Airway epithelial cell (primary cell): ENCODE results near the gene ID1.

GRCh38 chr20:23634947-23635611 lies 2.7 kb downstream of the CST3 start:
- RAMPAGE, long total RNA, result no peak

- RAMPAGE, long total RNA, result no peak
Observed at GRCh38 chr20:24462794-24463147, 6.7 kb upstream of the SYNDIG1 start.

DNA sequence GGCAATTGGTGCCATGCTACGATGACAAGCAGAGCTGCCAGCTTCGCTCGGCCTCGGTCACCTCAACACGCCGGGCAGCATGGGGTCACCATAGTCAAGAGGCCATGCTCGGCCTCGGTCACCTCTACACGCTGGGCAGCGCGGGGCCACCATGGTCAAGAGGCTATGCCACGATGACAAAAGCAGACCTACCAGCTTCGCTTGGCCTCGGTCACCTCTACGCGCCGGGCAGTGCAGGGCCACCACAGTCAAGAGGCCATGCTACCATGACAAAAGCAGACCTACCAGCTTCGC lies 12.2 kb downstream of the APMAP start:
- RAMPAGE, long total RNA, result no peak

GRCh38 chr20:24991814-24992547 lies 570 bp downstream of the APMAP start:
- RAMPAGE, long total RNA, result no peak

DNA sequence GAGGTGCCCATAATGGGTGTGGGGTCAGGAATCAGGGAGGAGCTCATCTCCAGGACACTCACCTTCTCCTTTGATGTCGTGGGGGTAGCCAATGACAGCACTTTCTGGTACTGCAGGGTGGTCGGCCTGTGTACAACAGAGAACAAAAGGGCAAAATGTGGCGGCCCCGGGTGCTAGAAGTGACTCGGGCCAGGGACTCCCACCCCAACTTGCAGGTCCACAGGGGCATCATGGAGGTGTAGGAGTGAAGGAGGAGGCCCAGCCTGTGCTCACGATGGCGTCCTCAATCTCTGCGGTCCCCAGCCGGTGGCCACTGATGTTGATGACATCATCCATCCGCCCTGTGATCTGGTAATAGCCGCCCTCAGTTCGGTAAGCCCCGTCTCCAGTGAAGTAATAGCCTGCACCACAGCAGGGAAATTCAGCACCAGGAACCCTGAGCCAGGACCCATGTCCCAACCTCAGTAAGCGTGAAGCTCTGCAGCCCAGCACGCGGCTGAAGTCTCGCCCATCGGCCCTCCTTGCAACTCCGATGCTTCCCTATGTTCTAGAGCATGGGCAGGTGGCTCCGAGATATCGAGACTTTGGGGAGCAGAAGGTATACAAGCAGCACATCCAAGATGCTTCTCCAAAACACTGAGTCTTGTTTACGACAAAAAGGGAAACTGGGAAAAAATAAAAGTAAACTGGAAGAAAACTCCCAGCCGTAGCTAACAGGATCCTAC lies 20.1 kb upstream of the APMAP start:
- RAMPAGE, long total RNA, result no peak

- RAMPAGE, long total RNA, result no peak
Observed at GRCh38 chr20:25233042-25233436, 14.8 kb upstream of the PYGB start.

- RAMPAGE, long total RNA, result no peak
Observed at GRCh38 chr20:25238395-25238754, 9.5 kb upstream of the PYGB start.

GRCh38 chr20:25281612-25282259 lies 33.9 kb downstream of the PYGB start:
- RAMPAGE, long total RNA, result no peak

DNA sequence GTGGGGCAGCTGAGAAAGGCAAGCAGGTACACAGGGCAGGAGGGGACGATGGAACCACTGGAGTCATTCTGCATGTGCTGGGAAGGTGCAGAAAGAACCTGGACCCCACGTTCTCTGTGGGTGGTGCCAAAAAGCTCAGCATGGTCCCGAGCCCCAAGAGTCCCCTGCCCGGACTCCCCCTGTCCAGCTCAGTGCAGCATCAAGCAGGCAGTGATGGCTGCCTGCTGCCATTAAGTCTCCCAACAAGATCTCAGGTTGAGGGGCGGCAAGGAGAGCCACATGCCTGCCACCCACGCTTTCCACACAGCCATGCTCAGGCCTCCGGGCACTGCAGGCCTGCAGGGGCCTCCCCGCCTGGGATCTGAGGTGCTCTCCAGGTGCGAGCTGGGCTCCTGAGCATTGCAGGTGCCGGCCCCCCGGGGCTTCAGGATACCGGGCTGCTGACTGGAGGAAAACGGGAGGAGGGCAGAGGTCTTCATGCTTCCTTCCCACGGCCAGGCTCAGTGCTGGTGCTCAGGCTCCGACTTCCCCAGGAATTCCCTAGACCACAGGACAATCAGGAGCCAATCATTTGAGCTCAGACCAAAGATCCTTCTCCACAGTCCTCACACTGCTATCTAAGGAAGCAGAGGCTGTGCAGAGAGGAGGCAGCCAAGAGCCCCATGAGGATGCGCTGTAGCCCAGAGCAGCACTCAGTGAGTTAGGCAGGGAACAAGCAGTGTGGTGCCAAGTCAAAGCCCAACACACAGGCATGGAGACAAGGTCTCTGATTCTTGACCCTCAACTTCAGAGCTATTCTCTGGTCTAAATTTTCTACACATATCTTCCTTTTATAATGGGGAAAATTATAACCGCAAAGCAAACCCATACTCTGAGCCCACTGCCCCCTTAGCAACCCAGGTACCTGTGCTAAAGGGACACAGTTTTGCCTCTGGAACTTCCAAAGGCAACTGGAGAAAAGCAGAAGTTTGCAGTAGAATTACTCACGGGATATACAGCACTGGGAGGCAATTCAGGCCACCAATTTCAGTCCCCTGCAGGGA lies 52.8 kb downstream of the PYGB start:
- RAMPAGE, long total RNA, result no peak

- RAMPAGE, long total RNA, result no peak
Observed at GRCh38 chr20:25360873-25361418, 29.7 kb downstream of the ABHD12 start.

- RAMPAGE, long total RNA, result no peak
Observed at GRCh38 chr20:25458266-25458808, 50.9 kb downstream of the GINS1 start.

DNA sequence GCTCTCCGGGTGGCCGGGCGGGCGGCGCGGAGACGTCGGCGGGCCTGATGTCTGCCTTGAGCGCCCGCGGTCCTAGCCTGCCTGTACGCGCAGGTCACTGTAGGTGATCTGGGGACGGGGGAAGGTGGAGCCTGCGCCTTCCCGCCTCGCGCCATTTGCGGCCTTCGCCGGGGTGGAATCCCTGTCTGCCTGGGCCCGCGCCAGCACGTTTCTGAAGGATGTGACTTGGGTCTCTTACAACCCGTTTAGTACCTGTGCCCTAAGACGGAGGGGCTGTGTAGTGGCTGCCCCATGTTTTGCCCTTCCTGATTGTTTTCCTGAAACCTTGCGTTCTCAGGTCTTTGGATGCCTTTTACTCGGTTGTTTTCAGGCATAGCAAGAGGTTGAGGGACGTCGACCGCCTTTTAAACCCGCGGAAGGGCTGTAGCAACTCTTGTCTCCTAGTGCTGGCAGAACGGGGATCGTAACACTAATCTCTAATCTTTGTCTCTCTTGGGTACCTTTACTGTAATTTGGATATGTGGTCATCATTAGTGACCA lies 600 bp upstream of the NANP start:
- RAMPAGE, long total RNA, result no peak

DNA sequence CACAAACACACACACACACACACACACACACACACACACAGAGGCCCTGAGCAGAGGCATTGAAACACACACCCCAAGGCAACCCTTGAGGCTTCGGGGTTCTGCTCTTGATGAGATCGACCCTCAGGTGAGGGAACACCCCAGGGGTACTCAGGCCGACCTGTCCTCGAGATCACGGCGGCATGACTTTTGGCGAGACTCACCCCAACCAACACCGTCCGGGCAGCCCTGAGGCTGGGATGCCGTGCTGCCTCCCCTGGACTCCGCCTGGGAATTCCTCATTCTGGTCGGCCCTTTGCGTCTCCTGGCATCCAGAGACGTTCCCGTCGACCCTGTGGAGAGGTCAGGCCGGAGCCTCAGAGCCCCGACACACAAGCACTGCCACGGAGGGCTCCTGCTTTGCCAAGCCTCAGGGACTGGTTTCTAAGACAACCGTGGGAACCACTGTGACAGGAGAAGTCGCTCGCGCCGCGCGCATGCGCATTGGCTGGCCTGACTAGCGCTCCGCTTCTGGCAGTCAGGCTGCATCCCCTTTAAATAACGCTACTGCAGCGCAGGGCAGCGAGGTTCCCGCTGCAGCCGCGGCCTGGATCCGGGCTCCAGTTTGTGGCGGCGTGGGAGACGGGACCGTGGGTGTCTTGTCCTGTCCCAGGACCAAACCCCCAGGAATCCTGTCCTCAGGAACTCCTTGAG lies 163.0 kb upstream of the ZNF337 start:
- RAMPAGE, long total RNA, result no peak

DNA sequence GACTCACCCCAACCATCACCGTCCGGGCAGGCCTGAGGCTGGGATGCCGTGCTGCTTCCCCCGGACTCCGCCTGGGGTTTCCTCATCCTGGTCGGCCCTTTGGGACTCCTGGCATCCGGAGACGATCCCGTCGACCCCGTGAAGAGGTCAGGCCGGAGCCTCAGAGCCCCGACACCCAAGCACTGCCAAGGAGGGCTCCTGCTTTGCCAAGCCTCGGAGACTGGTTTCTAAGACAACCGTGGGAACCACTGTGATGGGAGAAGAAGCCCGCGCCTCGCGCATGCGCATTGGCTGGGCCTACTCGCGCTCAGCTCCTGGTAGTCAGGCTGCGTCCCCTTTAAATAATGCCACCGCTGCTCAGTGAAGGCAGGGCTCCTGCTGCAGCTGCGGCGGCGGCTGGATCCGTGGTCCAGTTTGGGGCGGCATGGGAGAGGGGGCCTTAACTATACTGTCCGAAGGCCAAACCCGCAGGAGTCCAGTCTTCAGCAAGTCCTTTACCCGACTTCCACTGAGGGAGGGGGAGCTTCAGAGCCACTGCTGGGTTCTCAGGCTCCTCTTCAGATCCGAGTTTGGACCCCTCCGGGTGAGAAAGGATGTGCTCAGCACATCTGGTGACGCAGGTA lies 171.4 kb upstream of the ZNF337 start:
- RAMPAGE, long total RNA, result no peak

DNA sequence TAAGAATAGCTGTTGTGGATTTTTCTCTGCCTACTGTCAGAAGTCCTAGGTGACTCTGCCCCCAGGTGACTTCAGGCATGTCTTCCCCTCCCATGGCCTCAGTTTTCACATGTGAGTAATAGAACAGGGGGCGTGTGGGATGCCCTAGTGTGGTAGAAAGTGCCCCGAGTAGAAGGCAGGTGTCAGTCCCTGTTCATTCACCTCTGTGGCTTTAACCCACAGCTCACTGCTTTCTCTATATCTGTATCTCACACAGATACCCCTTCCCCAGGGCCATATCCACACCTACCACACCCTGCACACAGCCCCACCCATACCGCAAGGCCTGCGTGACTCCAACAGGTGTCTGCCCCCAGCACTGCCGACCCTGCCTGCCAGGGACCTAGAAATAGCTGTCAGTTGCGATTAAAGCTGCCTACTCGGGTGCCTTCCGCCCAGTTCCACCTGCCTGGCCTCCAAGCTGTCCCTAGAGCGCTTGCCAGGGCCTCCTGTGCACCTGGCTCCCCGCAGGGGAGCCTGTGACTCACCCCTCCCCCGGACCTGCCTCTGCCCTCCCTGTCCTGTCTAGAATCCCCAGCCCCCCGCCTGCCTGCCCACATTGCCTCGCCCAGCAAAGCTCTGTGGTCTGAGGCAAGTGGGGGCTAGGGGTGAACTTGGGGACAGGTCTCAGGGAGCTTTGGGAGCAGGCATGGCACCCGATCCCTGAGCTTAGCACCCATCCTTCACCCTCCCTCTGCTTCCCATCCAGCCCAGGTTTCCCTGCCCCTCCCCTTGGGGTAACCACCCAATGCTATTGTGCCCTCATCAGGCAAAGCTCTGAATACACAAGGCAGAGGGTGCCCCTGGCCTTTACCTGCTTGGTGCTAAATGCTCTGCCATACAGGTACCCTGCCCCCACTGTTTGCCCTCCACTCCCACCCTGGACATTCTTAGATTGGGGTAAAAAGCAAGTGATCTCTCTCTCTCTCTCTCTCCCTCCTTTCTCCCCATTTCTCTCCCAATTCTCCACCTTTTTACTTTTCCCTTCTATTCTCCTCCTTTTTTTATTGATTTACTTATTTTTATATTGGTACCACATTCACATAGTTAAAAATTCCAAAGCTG lies 19.7 kb downstream of the MCTS2 start:
- RAMPAGE, long total RNA, result no peak

DNA sequence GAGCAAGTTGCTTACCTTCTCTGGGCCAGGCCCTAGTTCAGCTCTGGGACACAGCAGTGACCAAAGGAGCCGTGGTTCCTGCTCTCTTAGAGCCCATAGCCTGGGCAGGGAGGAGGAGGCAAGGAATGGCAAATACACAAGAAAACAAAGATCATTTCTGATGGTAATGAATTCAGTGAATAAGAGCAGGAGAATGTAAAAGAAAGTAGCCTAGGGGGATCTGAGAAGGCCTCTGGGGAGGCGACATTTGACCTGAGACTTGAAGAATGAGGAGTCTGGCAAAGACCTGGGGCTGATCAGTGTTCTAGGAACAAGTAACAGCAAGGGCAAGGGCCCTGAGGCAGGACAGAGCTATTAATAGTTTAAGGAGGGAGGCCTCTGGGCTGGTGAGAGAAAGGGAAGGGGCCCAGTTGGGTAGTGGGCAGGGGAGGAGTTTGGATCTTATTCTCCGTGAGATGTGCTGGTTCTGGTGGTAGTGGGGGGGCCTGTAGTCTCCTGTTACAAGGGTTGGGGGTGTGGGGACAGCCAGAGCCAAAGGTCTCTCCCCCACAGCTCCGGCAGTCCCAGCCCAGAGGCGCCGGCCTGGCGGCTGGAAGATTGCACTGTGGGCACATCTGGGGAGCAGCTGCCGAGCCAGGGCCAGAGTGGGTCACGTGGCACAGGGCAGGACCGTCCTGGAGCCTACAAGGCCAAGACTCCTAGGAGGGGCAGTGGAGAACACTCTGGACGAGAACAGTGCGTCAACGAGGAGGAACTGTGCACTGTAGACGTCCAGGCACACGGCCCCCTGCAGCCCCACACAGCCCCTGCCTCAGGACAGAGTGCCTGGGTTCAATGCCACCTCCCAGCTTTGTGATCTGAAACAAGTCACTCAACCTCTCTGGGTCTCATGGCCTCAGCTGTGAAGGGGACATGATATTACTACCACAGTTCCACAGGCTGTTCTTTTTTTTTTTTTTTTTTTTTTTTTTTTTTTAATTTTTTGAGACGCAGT lies 9.2 kb upstream of the ID1 start:
- RAMPAGE, long total RNA, result no peak

DNA sequence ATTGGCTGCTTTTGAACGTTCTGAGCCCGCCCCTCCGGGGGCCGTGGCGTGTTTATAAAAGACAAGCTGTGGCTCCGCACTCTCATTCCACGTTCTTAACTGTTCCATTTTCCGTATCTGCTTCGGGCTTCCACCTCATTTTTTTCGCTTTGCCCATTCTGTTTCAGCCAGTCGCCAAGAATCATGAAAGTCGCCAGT lies at the start of gene ID1:
Gene ID1, plus strand, starts transcription at position 85 of the 198 bp plus-strand sequence.
- RAMPAGE, long total RNA, result no peak

DNA sequence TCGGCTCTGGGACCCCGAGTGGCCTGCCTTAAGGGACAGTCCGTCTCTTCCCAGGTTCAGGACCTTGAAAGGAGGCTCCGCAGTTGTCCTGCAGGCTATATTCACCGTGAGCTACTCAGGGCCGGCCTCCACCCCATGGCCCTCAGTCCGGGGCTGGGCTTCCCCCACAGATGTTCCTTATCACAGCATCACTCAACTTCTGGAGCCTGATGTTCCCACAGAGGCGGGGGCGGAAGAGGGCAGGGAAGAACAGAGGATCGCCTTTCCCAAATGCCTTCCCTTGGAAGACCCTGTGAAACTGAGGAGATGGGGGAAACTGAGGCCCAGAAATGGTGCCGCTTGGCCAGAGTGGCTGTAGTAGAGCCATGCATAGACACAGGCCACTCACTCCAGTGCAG lies 4.4 kb upstream of the COX4I2 start:
- RAMPAGE, long total RNA, result no peak

DNA sequence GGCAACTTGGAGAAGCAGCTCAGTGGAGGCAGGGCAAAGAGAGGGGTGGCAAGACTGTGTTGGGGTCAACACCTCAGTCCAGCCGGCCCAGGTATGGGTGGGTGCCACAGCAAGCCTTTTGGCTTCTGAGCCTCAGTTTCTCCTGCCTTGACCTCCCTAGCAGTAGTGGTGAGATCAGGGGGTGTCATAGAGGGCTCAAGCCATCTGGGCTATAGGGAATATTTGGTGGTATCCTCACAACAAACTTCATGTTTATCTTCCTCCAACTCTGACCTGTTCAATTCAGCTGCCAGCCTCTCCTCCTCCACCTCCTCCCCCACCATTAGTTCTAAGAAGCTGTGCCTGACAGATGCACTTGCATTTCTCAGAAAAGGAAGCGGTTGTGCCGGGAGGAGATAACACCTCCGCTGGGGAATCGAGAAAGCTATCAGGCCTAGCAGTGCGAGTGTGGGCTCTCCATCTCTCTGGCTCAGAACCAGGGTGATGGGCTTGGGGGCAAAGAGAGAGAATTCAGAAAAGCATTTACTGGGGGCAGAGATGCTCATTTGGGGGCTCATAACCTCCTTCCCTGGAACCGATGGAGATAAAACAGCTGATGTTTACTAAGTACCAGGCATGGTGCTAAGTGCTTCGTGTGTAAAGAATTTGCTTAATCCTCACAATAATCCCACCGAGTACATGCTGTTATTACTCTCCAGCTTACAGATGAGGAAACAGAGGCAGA lies 38.1 kb downstream of the COX4I2 start:
- RAMPAGE, long total RNA, result no peak

DNA sequence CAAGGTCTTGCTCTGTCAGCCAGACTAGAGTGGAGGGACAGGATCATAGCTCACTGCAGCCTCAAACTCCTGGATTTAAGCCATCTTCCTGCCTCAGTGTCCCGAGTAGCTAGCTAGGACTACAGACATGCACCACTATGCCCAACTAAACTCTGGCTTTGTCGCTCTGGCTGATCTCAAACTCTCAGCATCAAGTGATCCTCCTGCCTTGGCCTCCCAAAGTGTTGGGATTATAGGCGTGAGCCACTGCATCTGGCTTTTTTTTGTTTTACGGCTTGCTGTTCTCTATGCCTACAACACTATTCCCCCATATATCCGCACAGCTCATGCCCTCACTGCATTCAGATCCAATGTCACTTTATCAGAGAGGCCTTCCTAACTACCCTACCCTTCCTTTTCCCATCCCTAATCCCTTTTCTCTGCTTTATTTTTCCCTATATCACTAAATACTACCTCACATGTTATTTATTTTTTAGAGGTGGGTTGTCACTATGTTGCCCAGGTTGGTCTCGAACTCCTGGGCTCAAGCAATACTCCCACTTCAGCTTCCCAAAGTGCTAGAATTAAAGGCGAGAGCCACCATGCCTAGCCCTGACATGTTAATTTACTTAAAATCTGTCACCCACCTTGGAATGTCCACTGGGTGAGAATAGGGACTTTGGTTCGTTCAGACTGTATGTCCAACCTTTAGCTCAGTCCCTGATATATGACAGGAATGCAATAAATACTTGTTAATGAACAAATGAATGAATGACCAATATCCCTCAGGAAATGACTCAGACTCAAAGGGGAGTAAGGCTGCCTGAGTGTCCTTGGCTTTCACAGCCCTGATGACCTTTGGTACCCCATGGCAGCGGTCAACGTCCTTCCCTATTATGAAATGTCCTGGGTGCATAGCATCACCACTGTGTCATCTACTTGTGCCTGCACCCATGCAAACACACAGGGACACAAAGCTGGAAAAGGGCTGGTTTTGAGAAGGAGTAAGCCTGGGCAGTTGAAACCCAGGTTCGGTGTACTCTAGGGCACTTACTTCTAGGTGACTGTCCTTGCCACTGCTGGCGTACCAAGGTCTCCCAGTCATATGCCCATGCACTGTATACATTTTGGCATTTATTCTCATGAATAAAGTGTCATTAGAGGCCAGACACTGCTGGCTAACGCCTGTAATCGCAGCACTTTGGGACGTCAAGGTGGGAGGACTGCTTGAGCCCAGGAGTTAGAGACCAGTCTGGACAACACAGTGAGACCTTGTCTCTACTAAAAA lies 26.7 kb downstream of the BCL2L1 start:
- RAMPAGE, long total RNA, result no peak